Breast (tissue), 4 donors: ENCODE measurements around the genes TBC1D5 and SGO1.

- PRO-cap, 3 experiments: no peak in any of the 3 experiments
- RRBS: 100% methylated on average over 2 of the region's 24 CpGs
Measured at GRCh38 chr3:17693231-17693872, 49.1 kb downstream of the TBC1D5 start.

- PRO-cap, 3 experiments: no peak in any of the 3 experiments
- RRBS: no CpG with 5 or more reads among the region's 7 CpGs
Measured at GRCh38 chr3:17725427-17726456, 16.7 kb downstream of the TBC1D5 start.

- PRO-cap, 3 experiments: peak in 3 of 3 experiments; most common plus-strand start chr3:17742952 (in 3); most common minus-strand start chr3:17742603 (in 2)
- RRBS: 2% methylated on average over 12 of the region's 59 CpGs
Measured at GRCh38 chr3:17742510-17743227, at the start of gene TBC1D5. Gene TBC1D5 (minus strand): TSS chr3:17742631.

DNA sequence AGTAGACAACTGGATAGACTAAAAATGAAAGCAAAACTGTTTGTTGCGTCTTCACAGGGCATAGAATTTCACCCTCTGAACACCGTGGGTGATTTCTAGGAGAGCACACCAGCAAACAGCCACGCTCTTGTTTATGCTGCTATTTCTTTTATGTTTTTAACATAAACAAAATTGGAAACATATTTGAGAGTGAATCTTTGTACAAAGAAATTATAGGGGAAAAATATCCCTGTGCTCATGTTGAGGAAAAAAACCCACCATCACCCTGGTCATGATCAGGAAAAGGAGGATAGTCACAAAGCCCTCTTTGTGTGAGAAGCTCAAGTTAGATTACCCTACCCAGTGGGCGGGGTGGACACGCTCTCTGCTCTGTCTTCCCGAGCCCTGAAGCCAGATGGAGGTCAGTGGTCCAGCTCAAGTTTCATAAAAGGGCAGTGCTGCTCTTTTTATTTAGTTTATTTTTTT lies 313.3 kb downstream of the SATB1 start:
- PRO-cap, 3 experiments: no peak in any of the 3 experiments
- RRBS: no CpG with 5 or more reads among the region's 6 CpGs

GRCh38 chr3:18348950-18349699 lies 76.0 kb downstream of the SATB1 start:
- PRO-cap, 3 experiments: no peak in any of the 3 experiments
- RRBS: no CpG with 5 or more reads among the region's 16 CpGs

- PRO-cap, 3 experiments: no peak in any of the 3 experiments
- RRBS: no CpG with 5 or more reads among the region's 4 CpGs
Measured at GRCh38 chr3:18422923-18423292, 2.2 kb downstream of the SATB1 start.

GRCh38 chr3:19362179-19362713 lies 213.9 kb downstream of the KCNH8 start:
- PRO-cap, 3 experiments: no peak in any of the 3 experiments
- RRBS: no CpG with 5 or more reads among the region's 1 CpG

DNA sequence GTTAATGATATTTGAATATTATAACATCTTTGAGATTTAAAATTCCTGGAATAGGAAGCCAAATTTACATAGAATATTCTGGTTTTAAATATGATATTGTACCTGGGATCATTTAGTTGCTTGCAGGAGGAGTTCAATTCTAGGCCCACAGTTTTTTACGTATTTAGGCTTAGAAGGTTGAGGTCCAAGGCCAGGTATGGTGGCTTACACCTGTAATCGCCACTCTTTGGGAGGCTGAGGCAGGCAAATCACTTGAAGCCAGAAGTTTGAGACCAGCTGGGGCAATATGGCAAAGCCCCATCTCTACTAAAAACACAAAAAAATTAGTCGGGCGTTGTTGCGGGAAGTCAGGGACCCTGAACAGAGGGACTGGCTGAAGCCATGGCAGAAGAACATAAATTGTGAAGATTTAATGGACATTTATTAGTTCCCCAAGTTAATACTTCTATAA lies 24.6 kb downstream of the PP2D1 start:
- PRO-cap, 3 experiments: no peak in any of the 3 experiments
- RRBS: no CpG with 5 or more reads among the region's 5 CpGs

GRCh38 chr3:20185219-20185706 lies 743 bp downstream of the SGO1 start:
- PRO-cap, 3 experiments: no peak in any of the 3 experiments
- RRBS: no CpG with 5 or more reads among the region's 15 CpGs

GRCh38 chr3:20185760-20186694 lies at the start of gene SGO1:
Gene SGO1 (minus strand): TSS chr3:20186206.
- PRO-cap, 3 experiments: peak in 3 of 3 experiments; most common plus-strand start chr3:20186370 (in 2); most common minus-strand start chr3:20186206 (in 3)
- RRBS: 1% methylated on average over 15 of the region's 65 CpGs

DNA sequence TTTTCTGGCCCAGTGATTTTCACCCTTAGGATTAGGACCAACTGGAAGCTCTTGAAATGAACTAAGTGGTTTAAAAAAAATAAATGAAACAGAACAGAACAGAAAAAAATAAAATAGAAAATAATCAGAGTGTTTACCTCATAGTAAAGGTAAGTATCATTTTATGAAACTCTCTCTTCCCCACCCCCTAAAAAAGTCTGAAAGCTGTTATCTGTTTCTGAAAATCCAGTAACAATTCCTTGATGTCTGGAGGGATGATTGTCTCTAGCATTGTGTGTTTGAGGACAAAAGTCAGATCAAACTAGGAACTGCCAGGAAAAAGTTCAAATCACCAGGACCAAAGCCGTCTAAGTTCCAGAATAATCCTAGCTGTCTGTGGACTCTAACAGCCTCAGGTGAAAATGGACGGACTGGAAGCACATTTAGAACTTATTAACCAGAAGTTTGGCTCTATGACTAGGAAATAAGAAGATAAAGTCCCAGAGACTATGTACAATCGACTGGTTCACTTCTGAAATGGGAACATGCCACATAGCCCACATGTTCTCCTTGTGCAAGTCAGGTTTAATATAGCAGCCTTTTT lies 50.5 kb upstream of the SGO1 start:
- PRO-cap, 3 experiments: no peak in any of the 3 experiments
- RRBS: no CpG with 5 or more reads among the region's 3 CpGs

GRCh38 chr3:21705742-21706022 lies 45.3 kb downstream of the ZNF385D start:
- PRO-cap, 3 experiments: no peak in any of the 3 experiments
- RRBS: no CpG with 5 or more reads among the region's 2 CpGs

- PRO-cap, 3 experiments: no peak in any of the 3 experiments
- RRBS: no CpG with 5 or more reads among the region's 14 CpGs
Measured at GRCh38 chr3:22743467-22744042, 459.6 kb upstream of the UBE2E2 start.

GRCh38 chr3:23226284-23227121 lies 23.4 kb downstream of the UBE2E2 start:
- PRO-cap, 3 experiments: no peak in any of the 3 experiments
- RRBS: no CpG with 5 or more reads among the region's 6 CpGs

GRCh38 chr3:23262494-23263124 lies 59.5 kb downstream of the UBE2E2 start:
- PRO-cap, 3 experiments: no peak in any of the 3 experiments
- RRBS: no CpG with 5 or more reads among the region's 2 CpGs

DNA sequence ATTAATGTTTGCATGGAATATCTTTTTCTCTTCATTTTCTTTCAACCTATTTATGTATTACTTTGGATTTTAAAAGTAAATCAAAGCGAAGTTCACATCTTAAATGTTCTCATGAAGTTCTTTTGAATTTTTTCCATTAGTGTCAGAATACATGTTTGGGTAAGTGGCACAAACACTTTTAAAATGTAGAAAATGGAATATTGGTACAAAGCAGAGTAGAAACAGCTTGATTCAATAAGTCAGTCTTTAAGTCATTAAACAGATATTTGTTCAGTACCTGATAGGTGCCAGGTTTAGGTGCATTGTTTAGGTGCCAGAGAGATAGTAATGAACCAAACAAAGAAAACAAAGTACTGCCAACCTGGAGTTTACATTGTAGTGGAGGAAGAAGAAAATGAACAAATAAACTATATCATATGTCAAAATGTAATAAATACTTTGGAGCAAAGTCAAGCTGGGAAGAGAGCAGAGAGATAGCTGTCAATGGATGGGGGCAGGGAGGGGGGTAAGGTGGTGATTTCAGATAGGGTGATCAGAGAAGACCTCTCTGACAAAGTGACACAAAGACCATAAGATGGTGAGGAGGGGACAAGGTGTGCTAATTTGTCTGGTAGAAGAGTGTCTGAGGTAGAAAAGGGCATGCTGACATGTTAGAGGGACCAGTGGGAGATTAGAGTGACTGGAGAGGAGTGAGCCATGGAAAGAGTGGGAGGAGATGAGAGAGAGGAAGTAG lies 128.0 kb downstream of the UBE2E2 start:
- PRO-cap, 3 experiments: no peak in any of the 3 experiments
- RRBS: no CpG with 5 or more reads among the region's 1 CpG

GRCh38 chr3:23348740-23349289 lies 145.7 kb downstream of the UBE2E2 start:
- PRO-cap, 3 experiments: no peak in any of the 3 experiments
- RRBS: no CpG with 5 or more reads among the region's 2 CpGs

DNA sequence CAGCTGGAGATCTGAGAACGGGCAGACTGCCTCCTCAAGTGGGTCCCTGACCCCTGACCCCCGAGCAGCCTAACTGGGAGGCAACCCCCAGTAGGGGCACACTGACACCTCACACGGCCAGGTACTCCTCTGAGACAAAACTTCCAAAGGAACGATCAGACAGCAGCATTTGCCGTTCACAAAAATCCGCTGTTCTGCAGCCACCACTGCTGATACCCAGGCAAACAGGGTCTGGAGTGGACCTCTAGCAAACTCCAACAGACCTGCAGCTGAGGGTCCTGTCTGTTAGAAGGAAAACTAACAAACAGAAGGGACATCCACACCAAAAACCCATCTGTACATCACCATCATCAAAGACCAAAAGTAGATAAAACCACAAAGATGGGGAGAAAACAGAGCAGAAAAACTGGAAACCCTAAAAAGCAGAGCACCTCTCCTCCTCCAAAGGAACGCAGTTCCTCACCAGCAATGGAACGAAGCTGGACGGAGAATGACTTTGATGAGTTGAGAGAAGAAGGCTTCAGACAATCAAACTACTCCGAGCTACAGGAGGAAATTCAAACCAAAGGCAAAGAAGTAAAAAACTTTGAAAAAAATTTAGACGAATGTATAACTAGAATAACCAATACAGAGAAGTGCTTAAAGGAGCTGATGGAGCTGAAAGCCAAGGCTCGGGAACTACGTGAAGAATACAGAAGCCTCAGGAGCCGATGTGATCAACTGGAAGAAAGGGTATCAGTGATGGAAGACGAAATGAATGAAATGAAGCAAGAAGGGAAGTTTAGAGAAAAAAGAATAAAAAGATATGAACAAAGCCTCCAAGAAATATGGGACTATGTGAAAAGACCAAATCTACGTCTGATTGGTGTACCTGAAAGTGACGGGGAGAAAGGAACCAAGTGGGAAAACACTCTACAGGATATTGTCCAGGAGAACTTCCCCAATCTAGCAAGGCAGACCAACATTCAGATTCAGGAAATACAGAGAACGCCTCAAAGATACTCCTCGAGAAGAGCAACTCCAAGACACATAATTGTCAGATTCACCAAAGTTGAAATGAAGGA lies 147.1 kb downstream of the UBE2E2 start:
- PRO-cap, 3 experiments: no peak in any of the 3 experiments
- RRBS: no CpG with 5 or more reads among the region's 19 CpGs

DNA sequence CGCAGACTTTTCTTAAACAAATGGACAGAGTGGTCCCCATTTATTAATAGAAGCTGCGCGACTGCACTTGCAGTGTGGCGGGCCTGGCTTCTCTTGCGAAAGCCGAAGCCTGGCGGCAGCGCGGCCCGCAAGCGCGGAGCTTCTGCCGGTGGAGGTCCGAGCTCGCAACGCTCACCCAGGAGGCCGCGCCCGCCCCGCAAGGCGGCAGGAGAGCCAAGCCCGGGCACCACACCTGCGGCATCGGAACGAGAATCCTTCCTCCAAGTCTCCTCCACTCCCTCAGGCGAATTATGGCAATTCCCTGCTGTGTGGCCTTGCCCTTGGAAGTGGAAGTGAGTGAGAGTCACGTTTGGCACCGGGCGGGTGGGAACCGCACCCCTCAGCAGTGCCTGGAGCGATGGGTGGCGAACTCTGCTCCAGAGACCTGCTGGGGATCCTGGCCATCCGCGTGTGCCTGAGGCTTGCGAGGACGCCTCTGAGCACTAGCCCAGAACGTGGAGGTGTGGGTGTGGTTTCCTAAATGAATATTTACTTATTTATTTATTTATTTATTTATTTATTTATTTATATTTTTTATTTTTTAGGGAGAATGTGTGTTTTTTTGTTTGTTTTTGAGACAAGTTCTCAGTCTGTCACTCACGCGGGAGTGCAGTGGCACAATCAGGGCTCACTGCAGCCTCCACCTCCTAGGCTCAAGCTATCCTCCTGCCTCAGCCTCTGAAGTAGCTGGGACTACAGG lies 133.7 kb upstream of the UBE2E1 start:
- PRO-cap, 3 experiments: no peak in any of the 3 experiments
- RRBS: 3% methylated on average over 9 of the region's 39 CpGs

DNA sequence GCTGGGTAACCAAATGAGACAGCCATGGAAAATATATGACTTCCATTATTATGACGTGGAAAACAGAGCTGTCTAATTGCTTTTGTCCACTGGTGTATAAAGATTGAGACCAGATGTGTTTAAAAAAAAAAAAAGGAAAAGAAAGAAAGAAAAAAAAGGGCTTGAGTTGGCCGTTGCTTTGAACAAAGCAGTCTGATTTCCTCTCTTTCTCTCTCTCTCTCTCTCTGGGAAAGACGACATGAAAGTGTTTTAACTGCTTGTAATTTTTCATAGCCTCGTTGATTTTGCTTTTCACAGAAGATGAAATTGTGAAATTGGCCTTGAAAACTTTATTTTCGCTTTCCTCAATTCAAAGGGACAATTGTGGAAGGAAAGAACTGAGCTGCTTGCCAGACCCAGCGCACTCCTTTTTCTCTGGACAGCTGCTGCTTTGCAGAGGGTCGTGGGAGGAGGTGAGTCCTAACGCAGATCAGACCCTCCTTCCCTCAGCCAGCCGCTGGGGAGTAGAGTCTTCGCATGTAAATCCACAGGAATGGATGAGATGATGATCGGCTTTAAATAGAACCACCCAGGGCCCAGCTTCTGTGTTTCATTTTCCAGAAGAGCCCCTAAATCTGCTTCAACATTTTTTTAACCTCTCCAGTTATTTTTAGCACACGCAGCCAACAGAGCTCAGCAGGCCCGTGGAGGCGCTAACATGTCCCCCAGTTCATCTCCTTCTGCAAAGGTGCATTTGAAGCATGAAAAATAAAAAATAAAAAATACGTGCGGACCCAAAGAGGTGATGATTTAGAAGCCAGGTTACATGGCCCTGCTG lies 42.8 kb upstream of the UBE2E1 start:
- PRO-cap, 3 experiments: no peak in any of the 3 experiments
- RRBS: no CpG with 5 or more reads among the region's 16 CpGs